ENCODE data around the genes BTF3 and HMGCR.

DNA sequence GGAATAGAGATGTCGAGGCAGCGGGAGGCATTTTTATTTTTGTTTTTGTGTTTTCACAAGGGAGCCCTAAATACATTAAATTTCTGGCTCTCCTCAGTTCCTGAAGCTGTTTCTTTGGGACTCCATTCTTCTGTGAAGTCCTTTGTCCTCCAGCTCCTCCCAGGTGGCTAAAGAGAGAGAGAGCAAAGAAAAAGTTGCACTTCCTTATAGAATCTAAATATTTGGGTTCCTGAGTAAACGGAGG lies 73.4 kb downstream of the TMEM174 start:
- PRO-cap, result no peak
- RRBS, 2 experiments, result no CpG with 5 or more reads among the region's 3 CpGs

- PRO-cap, result bidirectional peak, plus-strand start at chr5:73446655, minus-strand start at chr5:73446632; bidirectional peak, plus-strand start at chr5:73447026, minus-strand start at chr5:73446957
- RRBS, 2 experiments, result 0 to 2% methylated on average over 4 of the region's 37 CpGs
These were observed 2.0 kb downstream of the FOXD1 start for GRCh38 chr5:73446431-73447074.

GRCh38 chr5:73498000-73498617 lies at the start of gene BTF3:
TSS of gene BTF3 (plus strand) at chr5:73498442.
- PRO-cap, result bidirectional peak, plus-strand start at chr5:73498426, minus-strand start at chr5:73498326
- RRBS, 2 experiments, result no CpG with 5 or more reads among the region's 42 CpGs

GRCh38 chr5:73540230-73540681 lies 25.2 kb downstream of the ANKRA2 start:
- PRO-cap, result no peak
- RRBS, 2 experiments, result no CpG with 5 or more reads among the region's 3 CpGs

DNA sequence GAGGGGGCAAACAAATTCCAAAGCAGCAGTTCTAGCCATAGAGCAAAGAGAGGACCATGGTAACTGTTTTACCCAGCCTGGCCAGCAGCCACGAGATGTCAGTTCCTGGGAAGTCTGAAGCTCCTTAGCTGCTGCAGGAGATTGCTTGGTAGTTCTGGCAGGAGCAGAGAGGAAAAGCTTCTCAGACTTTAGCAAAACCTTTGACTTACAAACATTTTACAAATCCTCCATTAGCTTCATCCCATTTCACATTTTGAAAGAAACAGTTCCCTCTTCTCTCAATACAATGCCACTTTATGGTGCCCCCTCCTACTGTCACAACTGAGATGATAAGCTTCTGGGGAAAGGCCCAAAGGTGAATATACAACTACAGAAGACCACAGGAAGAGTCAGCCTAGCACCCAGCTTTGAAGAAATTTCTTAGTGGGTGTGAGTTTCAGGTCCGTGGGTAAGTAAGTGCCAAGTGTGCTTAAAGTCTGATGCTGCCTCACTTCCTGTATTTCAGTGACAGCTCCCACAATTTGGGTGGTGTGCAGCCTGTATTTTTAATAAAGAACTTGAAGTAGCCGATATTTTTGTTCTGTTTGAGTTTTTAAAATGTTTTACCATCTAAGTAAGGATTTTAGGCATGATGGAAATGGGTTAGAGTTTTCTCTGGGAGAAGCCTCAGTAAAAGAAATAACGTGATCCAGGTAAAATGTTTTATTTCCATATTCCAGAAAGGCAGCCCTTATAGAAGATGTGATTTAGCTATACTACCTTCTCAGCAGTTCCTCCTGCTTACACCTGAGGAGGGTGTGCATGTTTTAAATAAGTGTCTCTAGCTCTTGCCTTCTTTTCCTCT lies 68.1 kb downstream of the ARHGEF28 start:
- PRO-cap, result no peak
- RRBS, 2 experiments, result no CpG with 5 or more reads among the region's 4 CpGs

DNA sequence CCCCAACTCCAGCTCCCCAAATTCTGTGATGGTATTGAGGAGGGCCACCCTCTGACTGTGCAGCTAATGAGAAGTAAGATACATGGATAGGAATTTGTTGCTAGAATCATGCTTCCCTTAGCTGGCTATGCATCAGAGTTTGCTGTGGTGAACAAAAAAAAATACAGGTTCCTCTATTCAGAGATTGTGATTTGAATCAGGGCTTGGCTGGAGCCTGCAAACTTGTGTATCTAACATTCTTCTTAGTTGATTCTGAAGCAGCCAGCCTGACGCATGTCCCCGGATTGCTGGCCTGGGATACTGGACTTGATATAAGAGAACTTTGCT lies 292.7 kb downstream of the ARHGEF28 start:
- PRO-cap, result no peak
- RRBS, 2 experiments, result no CpG with 5 or more reads among the region's 2 CpGs

- PRO-cap, result no peak
- RRBS, 2 experiments, result no CpG with 5 or more reads among the region's 2 CpGs
These were observed 304.7 kb downstream of the ARHGEF28 start for GRCh38 chr5:73930780-73931104.

DNA sequence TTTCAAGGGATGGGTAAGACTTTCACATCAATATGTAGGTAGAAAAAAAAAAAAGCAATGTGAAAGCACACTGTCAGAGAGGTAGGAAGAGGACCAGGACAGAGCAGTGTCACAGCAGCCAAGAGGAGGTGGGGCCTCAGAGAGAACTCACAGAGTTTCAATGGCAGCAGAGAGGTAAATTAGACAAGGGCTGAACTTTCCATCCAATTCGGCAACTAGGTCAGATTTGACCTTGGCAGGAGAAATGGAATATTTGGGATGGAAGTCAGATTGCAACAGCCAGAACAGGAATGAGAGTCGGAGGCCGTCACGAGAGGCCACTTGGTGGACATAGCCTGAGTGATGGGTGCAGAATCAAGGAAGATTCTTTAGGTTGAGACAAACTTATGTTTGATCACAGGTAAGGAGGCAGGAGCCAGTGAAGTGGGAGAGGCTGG lies 57.7 kb downstream of the ENC1 start:
- PRO-cap, result no peak
- RRBS, 2 experiments, result no CpG with 5 or more reads among the region's 4 CpGs

- PRO-cap, result no peak
- RRBS, 2 experiments, result no CpG with 5 or more reads among the region's 7 CpGs
These were observed 14.4 kb downstream of the NSA2 start for GRCh38 chr5:74781424-74781949.

DNA sequence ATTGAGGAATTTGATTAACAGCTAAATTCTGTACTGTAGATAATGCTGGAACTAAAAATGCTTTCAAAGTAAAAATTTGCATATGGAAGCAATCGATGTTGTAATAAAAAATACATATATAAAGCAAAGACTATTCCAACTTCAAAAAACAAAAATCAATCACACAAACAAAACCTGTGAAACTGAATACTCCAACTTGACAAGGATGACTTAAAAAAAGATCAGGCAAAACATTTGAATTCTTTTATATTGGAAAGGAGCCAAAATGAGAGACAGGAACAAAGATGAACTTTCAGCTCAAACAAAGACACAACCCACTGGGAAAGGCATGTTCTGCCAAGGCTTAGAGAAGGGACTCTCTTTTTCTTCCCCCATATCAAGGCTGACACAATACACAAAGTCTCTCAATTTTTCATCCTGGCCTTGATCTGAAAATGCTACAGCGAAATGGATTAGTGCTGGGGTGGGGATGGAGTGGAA lies 11.4 kb upstream of the FAM169A start:
- PRO-cap, result no peak
- RRBS, 2 experiments, result no CpG with 5 or more reads among the region's 2 CpGs

- PRO-cap, result no peak
- RRBS, 2 experiments, result no CpG with 5 or more reads among the region's 1 CpG
These were observed 74.3 kb downstream of the ANKRD31 start for GRCh38 chr5:75162447-75162750.

DNA sequence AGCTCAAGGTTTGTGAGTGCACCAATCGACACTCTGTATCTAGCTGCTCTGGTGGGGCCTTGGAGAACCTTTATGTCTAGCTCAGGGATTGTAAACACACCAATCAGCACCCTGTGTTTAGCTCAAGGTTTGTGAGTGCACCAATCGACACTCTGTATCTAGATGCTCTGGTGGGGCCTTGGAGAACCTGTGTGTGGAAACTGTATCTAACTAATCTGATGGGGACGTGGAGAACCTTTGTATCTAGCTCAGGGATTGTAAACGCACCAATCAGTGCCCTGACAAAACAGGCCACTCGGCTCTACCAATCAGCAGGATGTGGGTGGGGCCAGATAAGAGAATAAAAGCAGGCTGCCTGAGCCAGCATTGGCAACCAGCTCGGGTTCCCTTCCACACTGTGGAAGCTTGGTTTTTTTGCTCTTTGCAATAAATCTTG lies 2.8 kb upstream of the HMGCR start:
- PRO-cap, result unidirectional peak, plus-strand start at position 372 of the sequence
- RRBS, 2 experiments, result no CpG with 5 or more reads among the region's 6 CpGs

DNA sequence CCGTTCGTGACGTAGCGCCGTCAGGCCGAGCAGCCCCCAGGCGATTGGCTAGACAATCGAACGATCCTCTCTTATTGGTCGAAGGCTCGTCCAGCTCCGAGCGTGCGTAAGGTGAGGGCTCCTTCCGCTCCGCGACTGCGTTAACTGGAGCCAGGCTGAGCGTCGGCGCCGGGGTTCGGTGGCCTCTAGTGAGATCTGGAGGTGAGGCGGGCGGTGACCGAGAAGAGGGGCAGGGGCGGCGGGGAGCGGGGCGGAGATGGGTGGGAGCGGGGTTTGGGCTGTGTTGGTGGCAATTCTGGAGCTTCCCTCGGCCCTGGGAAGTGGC lies at the start of gene HMGCR:
HMGCR (plus strand) TSS at position 121 of the 325 bp plus-strand sequence.
- PRO-cap, result bidirectional peak, plus-strand start at position 153 of the sequence, minus-strand start outside the sequence
- RRBS, 2 experiments, result no CpG with 5 or more reads among the region's 32 CpGs

GRCh38 chr5:75416615-75417255 lies 79.7 kb downstream of the HMGCR start:
- PRO-cap, result no peak
- RRBS, 2 experiments, result no CpG with 5 or more reads among the region's 4 CpGs

DNA sequence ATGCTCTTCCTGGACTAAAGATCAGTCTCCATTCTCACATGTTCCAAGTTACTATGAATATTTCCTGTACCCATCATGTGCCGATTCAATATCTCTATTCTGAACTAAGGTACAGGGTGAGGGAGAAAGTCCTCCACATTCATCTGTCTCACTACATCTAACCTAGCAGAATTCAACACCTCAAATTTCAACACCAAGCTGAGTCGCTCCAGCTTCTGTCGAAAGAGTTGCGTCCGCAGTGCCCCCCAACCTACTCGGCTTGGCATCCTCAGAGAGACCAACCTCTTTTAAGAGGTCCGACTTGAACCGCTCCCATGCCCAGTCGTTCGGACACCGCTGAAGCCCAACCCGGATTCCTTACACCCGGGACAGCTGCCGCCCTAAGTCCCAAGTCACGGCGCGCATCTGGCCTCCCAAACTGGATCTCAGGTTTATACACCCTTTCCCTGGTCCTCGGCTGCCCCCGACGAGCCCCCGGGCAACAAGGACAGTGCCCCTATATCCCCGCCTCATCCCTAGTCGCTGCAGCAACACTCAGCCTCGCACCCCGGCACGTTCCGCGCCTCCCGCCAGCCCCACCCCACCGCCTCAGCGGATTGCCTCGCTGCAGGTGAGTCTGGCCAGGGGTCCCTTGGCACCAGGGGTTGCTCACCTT lies 842 bp downstream of the CERT1 start:
- PRO-cap, result bidirectional peak, plus-strand start outside the sequence, minus-strand start at position 407 of the sequence
- RRBS, 2 experiments, result under 1 to 1% methylated on average over 5 to 12 of the region's 32 CpGs

GRCh38 chr5:75612059-75612551 lies 852 bp downstream of the ANKDD1B start:
- PRO-cap, result unidirectional peak, minus-strand start at chr5:75612252
- RRBS, 2 experiments, result no CpG with 5 or more reads among the region's 15 CpGs

DNA sequence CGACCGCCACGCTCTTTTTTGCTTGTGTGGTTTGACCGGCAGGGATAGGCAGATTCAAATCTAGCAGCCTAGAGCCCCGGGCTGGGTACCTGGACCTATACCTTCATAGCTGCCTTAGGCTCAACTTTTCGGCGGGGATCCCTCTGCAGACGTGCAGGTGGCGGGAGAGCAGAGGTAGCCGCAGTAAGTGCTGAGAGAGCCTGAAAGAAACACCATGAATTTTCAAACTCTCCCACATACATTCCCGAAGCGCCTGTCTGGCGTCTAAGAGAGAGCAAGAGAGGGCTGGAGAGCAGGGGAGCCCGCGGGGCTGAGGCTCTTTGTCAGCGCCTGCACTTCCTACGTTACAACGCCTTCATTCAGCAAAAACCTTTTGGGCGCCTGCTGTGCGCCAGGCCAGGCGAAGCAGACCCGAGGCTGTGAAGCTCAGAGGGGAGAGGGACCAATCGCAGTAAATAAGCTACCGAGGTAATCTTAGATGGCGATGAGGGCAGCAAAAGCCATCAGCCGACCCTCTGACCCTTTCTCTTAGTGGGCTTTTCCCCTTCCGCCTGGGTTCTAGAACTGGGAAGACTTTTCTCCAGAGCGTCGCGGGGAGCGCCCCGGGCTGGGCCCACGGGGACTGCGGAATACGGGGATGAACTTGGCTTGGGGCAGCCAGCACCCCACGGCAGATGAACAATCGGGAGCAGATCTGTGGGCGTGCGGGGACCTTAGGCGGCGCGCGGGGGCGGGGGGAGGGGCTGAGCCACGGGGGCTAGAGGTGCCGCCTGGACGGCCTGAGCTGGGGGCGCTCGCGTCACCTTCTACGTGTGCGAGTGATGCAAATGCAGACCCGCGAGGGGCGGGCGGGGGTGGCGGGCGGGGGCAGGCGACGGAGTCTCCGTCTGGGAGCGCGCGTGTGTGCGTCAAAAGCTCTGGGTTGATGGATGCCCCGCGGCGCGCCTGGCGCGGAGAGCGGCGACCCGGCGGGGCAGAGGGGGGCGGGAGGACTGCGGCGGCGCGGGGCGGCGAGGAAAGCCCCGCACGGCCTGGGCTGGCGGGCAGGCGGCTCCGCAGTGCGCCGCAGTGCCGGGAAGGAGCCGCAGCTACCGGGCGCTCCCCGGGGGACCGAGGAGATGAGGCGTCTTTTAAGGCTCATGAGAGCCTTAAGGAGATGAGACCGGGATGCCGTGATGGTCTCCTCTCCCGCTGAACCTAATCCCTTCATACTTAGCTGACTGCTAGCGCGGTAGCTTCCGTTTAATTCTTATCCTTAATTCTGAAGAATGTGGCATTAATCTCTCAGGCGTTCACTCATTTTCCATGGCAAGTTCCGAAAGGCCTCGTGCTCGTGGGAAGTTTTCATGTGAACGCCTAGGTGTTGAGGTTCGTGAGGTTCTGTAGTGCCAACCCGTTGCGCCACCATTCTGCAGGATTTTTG lies 1.2 kb downstream of the SV2C start:
- PRO-cap, result no peak
- RRBS, 2 experiments, result 3% methylated on average over 5 of the region's 110 CpGs; no CpG with 5 or more reads in 1 of the 2 experiments

- PRO-cap, result unidirectional peak, minus-strand start at chr5:76174355
- RRBS, 2 experiments, result no CpG with 5 or more reads among the region's 20 CpGs
These were observed 91.0 kb downstream of the SV2C start for GRCh38 chr5:76174173-76174531.

GRCh38 chr5:76387880-76388127 lies 15.3 kb upstream of the IQGAP2 start:
- PRO-cap, result no peak
- RRBS, 2 experiments, result no CpG with 5 or more reads among the region's 3 CpGs

DNA sequence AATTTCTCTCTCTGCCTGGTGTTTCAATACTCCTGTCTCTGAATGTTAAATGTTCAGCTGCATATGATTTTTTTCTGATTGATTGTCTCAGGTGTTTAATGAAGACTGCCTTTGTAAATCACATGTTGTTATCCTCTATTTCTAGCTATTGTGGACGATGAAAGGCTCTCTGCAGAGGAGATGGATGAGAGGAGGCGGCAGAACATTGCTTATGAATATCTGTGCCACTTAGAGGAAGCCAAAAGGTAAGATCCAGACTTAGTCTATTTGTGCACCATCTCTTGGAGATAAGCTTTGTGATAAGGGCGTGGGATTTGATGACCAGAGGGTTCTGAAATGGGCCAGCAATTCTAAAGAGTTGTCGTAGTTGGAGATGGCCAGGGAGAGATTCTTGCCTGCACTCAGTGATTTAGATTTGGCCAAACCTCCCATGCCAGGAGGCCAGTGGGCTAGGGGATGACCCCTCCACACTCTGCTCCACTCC lies 58.4 kb downstream of the IQGAP2 start:
- PRO-cap, result no peak
- RRBS, 2 experiments, result no CpG with 5 or more reads among the region's 4 CpGs